ENCODE measurements around the gene C12orf29.

DNA sequence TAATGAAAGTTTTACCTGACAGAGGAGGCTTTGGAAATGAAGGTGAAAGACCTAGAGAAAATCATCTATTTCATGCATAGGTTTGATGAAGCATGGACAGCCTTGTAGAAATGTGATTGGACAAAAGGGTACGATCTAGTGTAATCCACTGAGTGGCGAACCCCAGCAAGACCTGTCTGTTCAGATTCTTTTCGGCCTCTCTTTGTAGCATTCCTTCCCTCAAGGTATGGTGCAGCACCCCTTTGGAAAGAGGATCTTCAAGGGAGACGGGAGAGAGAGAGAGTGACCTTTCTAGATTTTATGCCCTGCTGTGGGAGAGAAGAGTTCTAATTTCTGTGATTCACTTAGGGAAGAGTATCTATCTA, 287.9 kb downstream of the TMTC2 start:
- PRO-cap: no peak

- PRO-cap: no peak
Observed at GRCh38 chr12:84689479-84690240, 222.9 kb downstream of the SLC6A15 start.

DNA sequence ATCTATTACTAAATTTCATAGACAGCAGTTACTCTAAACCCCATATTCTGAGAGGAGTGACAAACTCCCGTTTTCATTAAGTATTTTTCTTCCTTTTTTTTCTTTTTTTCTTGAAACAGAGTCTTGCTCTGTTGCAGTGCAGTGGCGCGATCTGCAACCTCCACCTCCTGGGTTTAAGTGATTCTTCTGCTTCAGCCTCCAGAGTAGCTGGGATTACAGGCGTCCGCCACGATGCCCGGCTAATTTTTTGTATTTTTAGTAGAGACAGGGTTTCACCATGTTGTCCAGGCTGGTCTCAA, 136.9 kb downstream of the MGAT4C start:
- PRO-cap: no peak

GRCh38 chr12:88034987-88035880, at the start of gene C12orf29:
C12orf29 (plus strand) TSS chr12:88035536.
- PRO-cap: unidirectional peak, plus-strand start at chr12:88035536

DNA sequence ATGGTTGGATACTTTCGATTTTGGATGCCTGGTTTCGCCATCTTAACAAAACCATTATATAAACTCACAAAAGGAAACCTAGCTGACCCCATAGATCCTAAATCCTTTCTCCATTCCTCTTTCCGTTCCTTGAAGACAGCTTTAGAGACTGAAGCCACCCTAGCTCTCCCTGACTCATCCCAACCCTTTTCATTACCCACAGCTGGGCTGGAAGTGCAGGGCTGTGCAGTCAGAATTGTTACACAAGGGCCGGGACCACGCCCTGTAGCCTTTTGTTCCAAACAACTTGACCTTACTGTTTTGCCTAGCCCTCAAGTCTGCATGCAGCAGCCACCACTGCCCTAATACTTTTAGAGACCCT, 208.9 kb downstream of the KITLG start:
- PRO-cap: no peak

- PRO-cap: no peak
Observed at GRCh38 chr12:88578676-88579506, 1.4 kb downstream of the KITLG start.

GRCh38 chr12:89169284-89169864, 182.9 kb downstream of the DUSP6 start:
- PRO-cap: no peak

DNA sequence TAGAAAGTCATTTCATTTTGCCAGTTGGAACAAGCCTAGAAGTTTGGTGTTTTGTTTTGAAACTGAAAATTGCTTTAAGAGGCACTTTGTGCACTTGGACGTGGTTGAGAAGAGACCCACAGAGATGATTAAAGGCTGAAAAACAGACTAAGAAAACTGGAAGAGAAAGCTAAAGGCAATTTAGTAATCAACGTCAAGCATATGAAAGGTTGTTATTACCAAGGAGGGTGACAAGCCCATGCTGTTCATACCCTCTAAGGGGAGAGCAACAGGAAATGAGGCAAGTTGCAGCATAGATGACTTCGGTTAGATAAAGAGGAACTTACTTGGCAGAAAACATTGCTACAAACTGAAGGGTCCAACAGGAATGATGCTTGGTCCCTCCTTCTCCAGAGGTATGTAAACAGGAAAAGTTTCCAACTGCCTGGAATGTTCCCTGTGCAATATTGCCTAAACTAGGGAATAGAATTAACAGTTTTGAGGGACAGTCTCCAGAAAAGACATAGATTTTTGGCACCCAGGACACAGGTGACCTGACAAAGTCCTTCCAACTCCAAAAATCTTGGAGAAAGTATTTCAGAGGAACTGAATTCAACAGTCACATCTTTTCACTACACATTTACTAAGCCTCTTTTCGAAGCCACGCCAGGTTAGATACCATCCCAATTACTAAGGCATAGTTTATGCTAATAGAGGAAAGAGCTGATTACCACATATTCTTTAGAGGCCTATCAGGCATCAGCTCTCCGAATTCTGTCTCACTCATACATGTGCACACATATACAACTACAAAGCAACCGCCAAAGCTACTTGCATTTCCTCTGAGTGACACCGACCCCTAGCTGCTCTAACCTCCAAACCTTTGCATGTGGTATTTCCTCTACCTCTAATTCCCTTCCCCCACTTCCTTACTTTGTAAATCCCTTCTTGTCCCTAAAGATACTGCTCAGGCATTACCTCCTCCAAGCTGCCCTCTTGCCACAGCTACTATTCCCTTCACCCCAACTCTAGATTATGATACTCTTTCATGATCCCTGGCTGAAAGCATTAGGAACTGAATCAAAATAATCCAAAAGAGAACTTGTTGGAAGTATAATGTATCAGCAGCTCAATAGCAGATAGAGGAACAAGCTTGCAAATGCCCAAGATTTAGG, 107.4 kb downstream of the DUSP6 start:
- PRO-cap: no peak

- PRO-cap: bidirectional peak, plus-strand start at chr12:89351867, minus-strand start at chr12:89351594
Observed at GRCh38 chr12:89351282-89352135, 792 bp downstream of the DUSP6 start.

- PRO-cap: no peak
Observed at GRCh38 chr12:89383956-89384688, 31.8 kb upstream of the DUSP6 start.

DNA sequence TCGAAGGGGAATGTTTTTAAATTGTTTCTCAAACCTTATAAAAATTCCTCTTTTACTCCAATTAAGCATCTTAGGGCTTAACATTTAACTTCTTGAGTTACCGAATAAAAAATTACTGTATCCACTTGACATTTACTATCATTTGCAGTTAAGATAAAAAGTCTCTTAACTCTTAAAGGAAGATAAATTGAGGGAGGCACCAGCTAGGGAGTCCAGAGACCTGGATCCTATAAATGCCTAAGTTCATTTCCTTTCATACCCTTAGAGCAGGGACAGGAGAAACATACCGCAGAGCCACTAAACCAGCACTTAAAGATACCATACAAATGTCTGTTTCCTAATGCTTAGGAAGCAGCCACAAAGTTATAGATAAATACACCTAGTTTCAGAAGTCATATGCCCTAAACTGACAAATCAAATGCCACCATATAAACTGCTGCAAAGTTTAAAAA, 71.4 kb downstream of the GALNT4 start:
- PRO-cap: no peak

- PRO-cap: no peak
Observed at GRCh38 chr12:89461077-89461480, 63.5 kb downstream of the GALNT4 start.

- PRO-cap: no peak
Observed at GRCh38 chr12:89634732-89635378, 73.8 kb downstream of the ATP2B1 start.

DNA sequence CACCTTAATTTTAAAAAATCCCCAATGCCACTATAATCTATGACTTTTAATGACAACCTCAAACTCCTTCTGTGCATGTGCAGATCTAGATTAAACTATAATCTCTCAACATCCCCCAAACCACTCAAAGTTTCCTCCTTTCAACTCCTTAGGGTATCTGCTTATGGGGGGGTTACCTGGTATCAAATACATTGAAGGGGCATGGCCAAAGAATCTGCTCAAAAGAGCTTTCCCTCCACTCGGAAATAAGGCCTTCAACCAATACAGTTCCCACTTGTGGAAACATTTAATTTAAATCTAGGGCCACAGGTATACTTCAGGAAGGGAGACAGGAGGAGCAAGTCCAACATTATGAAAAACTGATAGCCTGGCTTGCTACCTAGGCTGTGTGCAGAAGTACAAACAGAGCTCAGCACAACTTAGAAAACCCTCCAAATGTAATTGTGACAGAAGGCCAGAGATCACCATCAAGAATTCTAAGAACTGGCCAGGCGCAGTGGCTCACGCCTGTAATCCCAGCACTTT, 14.3 kb downstream of the ATP2B1 start:
- PRO-cap: no peak

GRCh38 chr12:89701533-89701797, 7.2 kb downstream of the ATP2B1 start:
- PRO-cap: no peak

DNA sequence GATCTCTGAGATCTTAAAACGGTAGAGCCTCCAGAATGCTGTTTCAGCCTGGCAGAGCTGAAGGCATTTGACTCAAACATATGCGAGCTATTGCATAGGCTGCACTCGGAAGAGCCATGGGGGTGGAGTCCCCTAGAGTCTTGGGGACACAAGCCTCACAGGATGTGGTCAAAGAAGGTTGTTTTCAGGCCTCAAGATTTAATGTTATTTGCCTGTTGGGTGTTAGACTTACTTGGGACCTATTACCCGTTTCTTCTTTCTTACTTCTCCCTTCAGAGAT, 172.1 kb upstream of the ATP2B1 start:
- PRO-cap: no peak

DNA sequence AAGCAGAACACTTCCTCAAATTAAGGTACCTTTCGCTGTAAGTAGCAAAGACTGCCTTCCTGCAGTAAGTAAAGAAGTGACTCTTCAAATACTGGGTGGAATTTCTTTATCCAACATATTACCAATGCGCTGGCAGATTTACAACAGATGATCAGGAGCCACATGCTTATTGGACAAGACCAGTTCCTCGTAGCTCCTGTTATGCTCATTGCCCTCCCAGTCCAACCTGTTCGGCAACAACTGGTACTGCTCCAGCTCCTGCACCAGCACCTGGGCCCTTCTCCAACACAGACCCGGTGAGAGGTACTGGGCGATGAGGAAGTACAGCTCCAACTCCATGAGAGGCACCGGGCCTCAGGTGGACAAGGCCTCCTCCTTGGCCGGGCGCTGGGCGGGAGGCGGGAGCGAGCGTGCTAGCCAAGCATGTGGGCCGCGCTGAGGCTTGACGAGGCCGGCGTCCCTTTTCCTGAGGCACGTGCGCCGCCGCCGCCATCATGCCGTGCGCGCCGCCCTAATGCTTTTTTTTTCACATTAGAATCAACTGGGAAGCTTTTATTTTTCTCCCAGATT, 210.8 kb upstream of the ATP2B1 start:
- PRO-cap: bidirectional peak, plus-strand start at position 307 of the sequence, minus-strand start at position 70 of the sequence

DNA sequence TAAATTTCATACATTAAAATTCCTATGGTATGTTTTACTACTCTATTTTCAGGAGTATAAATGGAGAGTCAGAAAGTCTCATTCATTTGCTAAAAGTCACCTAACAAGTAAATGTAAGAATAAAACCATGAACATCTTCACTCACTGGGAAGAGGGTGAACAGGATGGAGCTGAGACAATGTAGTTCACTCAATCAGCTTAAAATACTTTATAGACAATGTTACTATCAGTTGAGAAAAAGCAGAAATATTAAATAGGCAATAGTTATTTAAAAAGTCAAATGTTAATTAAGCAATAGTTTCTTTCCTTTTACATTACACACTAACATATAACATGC, 1.9 kb upstream of the LUM start:
- PRO-cap: no peak

DNA sequence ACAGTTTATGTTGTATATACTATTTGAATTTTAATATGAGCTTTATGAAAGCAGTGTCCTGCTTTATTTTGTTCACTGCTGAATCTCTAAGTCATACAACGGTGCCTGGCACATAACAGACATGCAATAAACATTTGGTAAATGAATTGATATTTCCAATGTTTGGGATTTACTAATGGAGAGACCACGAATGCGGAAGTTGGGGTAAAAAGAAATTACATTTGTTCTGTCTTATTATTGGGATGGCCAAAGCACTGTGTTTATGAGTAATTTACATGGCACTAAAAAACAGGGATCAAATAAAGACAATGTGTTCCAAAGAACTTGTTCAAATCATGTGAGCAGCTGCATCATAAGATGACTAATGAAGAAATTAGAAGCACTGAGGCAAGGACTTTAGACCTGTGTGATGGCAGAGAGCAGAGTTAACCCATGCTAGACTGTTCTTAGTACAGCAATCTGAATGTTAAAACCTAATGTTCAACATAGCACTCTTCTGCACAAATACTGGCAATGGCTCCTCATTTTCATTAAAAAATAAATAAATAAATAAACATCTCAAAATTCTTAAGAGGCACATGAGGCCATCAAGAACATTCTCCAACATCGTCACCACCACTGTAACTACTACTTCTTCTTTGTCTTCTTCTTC, 34.2 kb upstream of the DCN start:
- PRO-cap: no peak

DNA sequence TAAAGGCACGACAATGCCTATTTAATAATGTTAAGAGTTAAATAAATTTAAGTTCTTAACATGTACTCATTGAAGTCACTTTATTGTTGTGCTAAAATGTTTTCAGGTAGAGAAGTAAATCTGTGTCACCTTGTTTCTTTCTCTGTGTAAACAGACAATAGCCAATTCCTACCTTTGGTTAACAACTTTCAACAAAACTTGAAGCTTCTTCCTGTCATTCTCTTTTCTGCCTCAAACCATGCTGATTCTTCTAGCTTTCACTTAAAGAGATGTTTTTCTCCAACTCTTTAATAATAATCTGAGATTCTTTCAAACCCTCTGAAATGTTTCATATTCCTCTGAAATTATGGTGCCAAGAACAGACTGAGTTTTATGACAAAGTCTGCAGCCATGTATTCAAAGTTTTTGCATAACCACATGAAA, 59.0 kb upstream of the DCN start:
- PRO-cap: no peak

Measured in jejunum (tissue), 1 donor.